HEK293 (cell line): ENCODE measurements around a stretch of chr9.

DNA sequence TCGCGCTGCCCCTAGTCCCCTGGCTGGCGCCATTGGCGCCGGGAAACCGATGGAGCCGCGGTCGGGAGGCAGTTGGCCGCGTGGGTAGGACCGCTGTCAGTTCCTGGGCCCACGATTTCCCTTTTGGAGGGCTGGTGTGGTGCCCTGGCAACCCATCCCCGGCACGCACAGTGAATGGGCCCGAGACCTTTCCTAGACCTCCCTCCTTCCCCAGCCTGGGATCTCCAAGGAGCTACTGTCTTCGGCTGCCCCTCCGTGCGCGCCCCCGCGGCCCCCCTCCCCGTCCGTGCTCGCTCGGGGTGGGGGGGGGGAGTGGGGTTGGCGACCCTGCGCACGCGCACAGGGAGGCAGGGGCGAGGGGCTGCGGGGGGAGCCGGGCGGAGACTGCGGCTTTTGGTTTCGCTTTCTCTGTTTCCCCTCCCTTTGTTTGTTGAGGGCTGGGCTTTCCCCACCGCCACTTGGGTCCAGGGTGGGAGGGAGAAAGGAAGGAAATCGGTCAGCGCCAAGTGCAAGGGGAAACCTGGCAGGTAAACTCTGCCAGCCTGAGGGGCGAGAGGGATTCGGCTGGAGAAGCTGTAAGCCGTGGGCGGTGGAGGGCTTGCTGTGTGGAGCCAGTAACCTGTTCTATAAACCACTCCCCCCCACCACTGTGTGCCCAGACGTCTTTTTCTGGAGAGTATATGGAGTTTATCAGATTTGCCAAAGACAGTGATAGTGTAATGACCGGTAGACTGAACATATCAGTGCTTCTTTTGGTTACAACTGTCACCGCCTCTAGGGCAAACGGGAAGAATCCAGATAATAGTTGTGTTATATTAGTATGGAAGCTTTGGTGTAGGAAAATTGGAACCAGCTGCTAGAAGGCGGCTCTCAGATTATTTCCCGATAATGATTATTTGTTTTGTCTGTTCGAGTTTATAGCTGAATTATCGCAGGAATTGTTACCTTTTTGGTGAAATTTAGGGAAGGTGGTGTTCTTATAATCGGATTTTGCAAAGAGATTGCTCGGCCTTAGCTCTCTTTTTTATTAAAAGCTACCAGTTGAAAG lies 649 bp downstream of the DNAJA1 start:
- PRO-cap = bidirectional peak, plus-strand start at position 454 of the sequence, minus-strand start at position 226 of the sequence
- RRBS, 2 experiments = 1% methylated on average over 5 of the region's 53 CpGs

- PRO-cap = no peak
- RRBS, 2 experiments = no CpG with 5 or more reads among the region's 11 CpGs
Measured at GRCh38 chr9:33044683-33045192, 19.7 kb downstream of the DNAJA1 start.

DNA sequence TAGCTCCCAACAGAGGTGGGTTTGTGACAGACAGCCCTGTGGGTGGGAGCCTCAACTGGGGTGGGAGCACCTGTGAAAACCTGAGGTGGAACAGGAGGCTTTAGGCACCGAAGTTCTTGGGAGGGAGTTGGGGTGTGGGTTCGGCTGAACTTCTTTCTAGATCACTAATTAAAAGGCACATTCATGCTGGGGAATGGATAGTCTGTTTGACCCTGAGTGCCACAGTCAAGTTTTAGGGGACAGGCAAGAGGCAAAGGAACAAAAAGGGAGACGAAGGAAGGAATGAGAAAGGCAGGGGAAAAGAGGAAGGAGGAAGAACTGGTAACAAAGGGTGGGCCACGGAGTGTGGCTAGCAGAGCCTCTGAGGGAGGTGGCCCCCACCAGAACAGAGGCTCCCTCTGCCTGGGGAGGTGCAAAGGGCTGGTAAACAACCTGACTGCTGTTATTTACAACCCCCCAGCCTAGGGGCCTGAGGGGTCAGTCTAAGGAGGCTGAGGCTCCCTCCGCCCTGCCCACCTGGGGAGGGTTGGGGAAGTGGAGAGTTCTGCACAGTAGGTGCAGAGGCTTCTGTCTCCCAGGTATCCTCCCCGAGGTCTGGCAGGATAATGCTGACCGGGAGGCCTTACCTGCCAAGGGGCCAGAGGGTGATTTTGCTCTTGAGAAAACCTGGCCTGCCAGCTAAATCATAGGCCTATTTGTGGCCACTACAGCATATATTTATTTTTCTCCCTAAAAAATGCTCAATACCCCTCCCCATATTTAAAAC lies 35.5 kb upstream of the SMU1 start:
- PRO-cap = no peak
- RRBS, 2 experiments = no CpG with 5 or more reads among the region's 7 CpGs

DNA sequence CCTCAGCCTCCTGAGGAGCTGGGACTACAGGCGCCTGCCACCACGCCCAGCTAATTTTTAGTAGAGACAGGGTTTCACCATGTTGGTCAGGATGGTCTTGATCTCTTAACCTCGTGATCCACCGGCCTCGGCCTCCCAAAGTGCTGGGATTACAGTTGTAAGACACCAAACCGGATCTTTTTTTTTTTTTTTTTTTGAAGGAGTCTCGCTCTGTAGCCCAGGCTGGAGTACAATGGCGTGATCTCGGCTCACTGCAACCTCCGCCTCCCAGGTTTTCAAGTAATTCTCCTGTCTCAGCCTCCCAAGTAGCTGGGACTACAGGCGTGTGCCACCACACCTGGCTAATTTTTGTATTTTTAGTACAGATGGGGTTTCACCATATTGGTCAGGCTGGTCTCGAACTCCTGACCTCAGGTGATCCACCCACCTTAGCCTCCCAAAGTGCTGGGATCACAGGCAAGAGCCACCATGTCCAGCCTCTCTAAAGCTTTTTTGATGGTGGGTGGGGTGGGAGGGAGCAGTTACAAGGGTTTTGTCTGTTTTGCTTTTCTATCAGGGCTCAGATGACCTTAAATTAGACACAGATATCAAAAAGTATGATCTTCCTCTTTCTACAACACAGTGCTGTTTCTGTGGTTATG lies 40.0 kb upstream of the SMU1 start:
- PRO-cap = no peak
- RRBS, 2 experiments = no CpG with 5 or more reads among the region's 12 CpGs

DNA sequence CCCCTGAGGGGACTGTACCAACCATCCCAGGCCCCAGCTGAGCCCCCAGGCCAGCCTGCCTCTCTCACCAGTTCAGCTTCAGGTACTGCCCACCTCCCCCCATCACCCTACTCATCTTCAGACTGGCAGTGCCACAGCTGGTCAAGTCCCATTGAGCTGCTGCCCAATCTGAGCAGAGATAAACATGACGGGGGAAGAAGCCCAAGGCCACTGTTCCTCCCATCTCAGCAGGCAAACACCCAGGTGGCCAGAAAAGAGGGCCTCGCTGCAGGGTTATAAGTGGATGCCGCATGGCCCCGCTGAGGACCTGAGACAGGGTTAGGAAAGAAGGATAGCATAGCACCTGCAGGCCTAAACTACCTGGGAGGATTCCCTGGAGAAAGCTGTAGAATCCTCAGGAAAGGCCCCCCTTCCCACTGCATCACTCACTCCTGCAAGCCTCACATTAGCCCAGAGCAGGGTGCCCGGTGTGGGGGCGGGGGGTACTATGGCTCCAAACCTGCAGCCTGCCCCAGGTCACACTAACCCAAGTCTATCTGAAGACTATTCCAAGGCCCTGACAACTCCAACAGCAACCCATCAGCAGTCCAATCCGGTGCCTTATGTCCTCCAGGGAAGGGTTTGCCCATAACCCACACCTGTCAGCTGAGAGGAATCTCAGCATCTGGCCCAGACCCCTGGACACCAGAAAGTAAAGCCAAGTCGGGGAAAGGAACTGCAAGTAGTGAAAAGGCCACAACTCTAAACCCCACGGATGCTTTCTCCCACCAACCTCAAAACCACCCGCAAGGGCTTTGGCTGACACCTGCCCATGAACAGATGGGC lies 3.4 kb downstream of the B4GALT1 start:
- PRO-cap = no peak
- RRBS, 2 experiments = no CpG with 5 or more reads among the region's 10 CpGs

DNA sequence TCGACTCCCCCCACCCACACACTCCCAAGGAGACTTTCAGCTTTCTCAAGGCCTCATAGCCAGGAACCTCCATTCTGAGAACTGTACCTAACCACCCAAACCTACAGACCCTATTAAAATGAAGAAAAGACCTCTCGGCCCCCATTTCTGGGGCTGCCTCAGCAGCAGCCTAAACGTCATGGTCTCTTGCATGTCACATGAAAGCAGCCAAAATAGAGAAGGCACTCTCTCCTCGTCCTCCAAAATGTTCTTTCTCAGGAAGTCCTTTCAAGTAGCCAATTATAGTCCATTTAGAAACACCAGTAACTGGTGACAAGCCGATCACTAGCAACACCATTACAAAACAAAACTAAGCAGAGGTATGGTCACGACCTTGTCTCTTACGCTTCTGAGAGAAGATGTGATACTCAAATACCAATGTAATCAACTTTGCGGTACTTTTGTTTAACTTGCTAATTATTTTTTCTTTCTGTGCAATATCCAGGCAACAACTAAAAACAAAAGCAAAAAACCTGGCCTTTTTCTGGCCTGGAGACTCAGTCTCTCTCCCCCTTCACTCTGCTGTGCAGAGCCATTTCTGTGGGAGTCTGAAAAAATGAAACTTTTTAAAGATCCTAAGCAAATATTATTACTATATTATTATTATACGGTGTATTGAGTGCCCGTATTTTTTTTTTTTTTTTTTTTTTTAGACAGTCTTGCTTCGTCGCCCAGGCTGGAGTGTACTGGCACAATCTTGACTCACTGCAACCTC lies 2.7 kb downstream of the B4GALT1 start:
- PRO-cap = no peak
- RRBS, 2 experiments = no CpG with 5 or more reads among the region's 12 CpGs

DNA sequence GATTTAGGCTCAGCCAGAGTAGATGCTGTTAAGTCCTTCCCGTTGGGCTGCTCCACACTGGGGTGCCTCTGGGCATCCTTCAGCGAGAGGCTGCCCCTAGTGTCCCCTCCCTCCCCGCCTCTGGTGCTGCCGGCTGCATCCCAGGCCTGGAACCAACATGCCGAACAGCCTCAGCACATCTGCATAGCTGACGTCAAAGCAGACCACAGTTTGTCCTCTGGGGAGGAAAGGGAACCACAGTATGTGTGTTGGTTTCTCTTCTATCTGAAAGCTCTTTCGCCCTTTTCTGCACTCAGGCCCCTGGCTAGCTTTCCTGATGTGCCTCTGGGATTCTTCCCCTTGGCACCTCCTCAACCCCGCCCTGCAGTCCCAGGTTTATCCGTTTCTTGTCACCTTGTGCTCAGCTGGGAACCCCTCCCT lies 35.4 kb upstream of the B4GALT1 start:
- PRO-cap = no peak
- RRBS, 2 experiments = no CpG with 5 or more reads among the region's 9 CpGs

DNA sequence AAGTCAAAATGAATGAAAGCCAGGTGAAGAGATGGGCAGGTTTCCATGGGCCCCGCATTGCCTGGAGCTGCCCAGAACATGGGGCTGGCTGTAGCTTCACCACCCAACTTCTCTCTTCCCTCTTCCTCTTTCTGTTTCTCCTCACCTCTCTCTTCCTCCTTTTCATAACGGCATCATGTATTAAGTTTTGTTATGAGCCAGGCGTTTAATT lies 13.1 kb upstream of the SPINK4 start:
- PRO-cap = no peak
- RRBS, 2 experiments = no CpG with 5 or more reads among the region's 3 CpGs

GRCh38 chr9:33434413-33435075 lies 12.8 kb downstream of the AQP3 start:
- PRO-cap = no peak
- RRBS, 2 experiments = no CpG with 5 or more reads among the region's 15 CpGs

GRCh38 chr9:33506565-33506941 lies 17.5 kb upstream of the ANKRD18B start:
- PRO-cap = no peak
- RRBS, 2 experiments = no CpG with 5 or more reads among the region's 4 CpGs

GRCh38 chr9:33787890-33788466 lies 7.4 kb upstream of the PRSS3 start:
- PRO-cap = no peak
- RRBS, 2 experiments = no CpG with 5 or more reads among the region's 1 CpG

DNA sequence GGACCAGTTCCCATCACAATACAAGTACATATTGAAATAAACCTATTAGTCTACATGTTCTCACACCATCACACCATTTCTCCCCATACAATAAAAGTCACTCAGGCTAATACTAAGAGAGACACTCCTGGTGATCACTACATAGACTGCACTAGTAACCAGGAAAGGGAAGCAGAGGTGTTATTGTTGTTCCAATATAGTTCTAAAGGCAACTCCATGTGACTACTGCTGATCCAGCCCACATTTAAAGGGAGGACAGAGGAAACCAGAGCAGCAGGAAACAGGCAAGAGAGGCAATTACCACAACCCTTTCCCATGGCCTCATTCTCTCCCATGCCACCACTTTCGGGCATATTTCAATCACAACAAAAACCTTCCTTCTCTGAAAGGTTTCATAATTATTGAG lies 1.9 kb downstream of the UBAP2 start:
- PRO-cap = no peak
- RRBS, 2 experiments = no CpG with 5 or more reads among the region's 1 CpG

DNA sequence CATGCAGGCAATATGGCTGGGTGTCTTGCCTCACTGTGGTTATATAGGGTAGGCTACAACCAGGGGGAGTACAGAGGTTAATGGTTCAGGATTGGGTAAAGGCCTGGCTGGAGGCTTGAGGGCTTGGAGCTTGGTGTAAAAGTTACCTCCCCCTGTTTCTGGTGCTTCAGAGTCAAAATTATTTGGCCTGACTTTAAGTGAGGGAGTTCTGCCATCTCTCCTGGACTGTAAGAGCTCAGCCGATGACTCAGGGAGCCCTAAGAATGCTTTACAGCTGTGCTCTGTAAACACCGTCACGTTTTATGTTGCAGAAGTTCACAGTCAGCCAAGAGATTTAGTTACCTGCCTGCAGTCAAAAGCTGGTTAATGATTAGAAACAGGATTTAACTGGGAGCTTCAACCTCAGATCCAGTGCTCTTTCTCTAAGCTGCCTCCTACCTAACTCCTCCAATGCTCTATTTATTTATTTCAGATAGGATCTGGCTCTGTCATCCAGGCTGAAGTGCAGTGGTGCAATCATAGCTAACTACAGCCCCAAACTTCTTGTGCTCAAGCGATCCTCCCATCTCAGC lies 24.4 kb upstream of the UBAP2 start:
- PRO-cap = no peak
- RRBS, 2 experiments = no CpG with 5 or more reads among the region's 4 CpGs

GRCh38 chr9:34086959-34087507 lies 38.3 kb upstream of the UBAP2 start:
- PRO-cap = no peak

DNA sequence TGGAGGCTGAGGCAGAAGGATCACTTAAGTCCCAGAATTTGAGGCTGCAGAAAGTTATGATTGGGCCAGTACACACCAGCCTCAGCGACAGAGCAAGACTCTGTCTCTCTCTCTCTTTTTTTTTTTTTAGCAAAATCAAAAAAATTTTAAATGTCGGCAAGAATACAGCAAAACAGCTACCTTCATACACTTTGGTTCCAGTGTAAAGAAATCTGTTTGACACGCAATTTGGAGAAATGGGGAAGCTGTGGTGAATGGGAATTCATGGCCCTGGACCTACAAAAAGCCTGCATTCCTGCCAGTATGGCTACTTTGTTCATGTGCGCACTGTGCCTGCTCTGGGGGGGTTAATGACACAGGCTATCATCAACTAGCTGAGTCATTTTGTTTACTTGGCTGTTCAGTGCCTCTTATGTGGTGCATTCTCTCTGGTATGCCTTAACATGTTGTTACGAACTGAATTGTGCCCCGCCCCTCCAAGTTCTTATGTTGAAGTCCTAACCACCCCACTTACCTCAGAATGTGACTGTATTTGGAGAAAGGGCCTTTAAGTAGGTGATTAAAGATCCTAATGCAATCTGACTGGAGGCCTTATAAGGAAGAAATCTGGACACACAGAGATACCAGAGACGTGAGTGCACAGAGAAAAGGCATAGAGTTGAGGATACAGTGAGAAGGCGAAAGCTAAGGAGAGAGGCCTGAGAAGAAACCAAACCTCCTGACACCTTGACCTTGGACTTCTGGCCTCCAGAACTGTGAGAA lies 20.5 kb upstream of the UBAP1 start:
- PRO-cap = no peak
- RRBS, 2 experiments = no CpG with 5 or more reads among the region's 8 CpGs

DNA sequence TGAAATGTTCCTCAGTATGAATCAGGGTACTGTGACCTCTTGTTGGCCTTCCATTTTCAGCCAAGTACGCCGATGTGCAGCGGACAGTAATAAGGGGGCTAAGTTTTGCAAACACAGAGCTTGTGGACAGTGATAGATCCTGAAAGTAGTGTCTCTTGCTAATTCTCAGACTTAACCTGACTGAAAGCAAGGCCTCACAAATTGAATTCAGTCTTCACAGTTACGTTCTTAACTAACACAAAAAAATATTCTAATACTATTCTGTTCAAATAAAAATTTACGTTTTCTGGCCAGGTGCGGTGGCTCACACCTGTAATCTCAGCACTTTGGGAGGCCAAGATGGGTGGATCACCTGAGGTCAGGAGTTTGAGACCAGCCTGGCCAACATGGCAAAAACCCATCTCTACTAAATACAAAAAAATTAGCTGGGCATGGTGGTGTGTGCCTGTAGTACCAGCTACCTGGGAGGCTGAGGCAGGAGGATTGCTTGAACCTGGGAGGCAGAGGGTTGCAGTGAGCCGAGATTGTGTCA lies 31.4 kb downstream of the UBAP1 start:
- PRO-cap = no peak
- RRBS, 2 experiments = no CpG with 5 or more reads among the region's 7 CpGs

- PRO-cap = no peak
- RRBS, 2 experiments = no CpG with 5 or more reads among the region's 3 CpGs
Measured at GRCh38 chr9:34216930-34217486, 38.2 kb downstream of the UBAP1 start.

DNA sequence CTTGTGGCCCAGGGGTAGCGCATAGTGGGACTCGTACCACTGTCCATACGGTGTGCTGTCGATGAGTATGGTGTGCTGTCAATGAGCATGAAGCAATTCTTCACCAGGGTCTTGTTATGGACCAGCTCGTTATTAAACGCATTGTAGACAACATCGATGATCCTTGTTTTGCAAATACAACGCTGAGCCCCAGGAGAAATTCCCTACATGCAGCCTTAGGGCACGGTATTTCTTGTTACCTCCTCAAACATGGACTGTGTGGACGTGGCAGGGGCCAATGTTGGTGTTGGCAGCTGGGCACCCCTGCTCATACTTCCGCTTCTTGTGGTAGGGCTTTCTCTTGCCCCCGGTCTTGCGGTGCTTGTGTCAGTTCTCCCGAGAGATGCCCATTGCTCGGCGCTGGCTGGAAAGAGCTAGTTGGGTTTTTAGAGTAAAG lies 45.4 kb downstream of the UBAP1 start:
- PRO-cap = no peak
- RRBS, 2 experiments = no CpG with 5 or more reads among the region's 16 CpGs

GRCh38 chr9:34334080-34334867 lies 4.9 kb downstream of the NUDT2 start:
- PRO-cap = no peak
- RRBS, 2 experiments = no CpG with 5 or more reads among the region's 3 CpGs

DNA sequence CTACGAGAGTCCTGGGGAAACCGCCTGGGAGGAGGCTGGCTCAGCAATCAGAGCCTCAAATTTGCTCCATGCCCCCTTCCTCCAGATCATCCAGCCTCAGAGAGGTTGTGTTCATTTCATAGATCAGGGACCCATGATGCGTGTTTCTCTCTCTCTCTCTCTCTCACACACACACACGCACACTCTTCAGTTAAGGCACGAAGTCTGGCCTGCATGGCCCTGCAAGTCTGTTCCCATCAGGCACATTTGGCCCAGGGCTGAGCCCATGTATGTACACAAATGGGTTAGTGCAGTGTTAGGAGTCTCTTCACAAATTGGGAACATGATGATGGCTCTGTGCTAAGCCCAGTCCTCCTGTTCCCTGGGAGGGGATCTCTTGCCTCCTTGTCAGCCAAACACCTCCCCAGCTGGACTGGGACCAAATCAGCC lies 6.8 kb downstream of the MYORG start:
- PRO-cap = no peak
- RRBS, 2 experiments = no CpG with 5 or more reads among the region's 5 CpGs